ENCODE results near the genes OR4K5, OR11H6, RNASE13 and OR5AU1.

DNA sequence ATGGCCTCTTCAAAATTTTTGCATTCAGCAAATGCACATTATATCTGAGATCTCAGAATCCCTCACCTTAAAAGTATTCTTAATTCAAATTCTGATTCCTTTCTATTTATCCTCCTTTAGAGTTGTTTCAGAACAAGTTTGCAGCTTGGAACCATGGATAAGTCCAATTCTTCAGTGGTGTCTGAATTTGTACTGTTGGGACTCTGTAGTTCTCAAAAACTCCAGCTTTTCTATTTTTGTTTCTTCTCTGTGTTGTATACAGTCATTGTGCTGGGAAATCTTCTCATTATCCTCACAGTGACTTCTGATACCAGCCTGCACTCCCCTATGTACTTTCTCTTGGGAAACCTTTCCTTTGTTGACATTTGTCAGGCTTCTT lies at the start of gene OR4K5:
Gene OR4K5, plus strand, starts transcription at position 154 of the 379 bp plus-strand sequence.
- PRO-cap = no peak

- PRO-cap = no peak
Observed at GRCh38 chr14:20223549-20223785, at the start of gene OR11H6. OR11H6 (plus strand) TSS chr14:20223710.

DNA sequence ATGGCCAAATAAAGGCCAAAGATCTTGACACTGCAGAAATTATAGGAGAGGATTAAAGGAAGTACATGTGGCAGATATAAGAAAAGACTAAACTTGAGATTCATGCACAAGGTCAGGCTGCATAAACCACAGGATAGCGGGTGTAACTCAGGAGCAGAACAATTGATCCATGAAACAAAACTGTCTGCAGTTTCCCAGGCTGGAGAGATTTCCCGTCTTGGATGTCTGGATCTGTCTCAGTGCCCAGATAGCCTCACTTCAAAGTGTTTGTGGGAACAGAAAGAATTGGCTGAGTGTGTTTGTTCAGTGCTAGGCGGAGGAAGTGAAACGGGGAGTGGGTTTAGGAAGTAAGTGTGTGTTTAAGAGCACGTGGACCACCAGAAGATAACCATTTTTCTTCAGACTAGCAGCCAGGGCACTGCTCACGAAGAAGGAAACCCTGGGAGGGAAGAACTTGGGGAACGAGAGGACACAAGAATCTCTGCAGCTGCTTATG lies 34.7 kb downstream of the PNP start:
- PRO-cap = no peak

DNA sequence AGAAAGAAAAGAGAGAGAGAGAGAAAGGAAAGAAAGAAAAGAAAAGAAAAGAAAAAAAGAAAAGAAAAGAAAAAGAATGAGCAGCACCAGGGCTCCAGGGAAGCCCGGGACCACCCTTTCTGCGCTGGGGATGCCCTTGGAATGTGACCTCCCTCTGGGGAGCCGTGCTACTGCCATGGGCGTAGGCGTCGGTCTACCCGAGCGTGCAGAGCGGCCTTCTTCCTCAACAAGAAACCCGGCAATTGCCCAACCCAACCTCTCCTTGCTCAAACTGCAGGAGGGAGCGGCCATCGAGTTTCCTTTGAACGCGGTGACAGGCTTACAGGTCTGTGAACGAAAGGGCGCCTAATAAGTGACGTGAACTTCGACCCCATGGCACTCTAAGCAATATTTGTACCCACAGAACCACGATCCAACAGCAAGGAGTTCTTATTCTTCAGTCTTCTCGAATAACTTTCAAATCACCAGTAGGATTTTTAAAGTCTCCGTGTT lies 16.8 kb downstream of the OR6S1 start:
- PRO-cap = no peak

GRCh38 chr14:20631901-20632704 lies 9.4 kb downstream of the OR6S1 start:
- PRO-cap = unidirectional peak, plus-strand start at chr14:20632309

DNA sequence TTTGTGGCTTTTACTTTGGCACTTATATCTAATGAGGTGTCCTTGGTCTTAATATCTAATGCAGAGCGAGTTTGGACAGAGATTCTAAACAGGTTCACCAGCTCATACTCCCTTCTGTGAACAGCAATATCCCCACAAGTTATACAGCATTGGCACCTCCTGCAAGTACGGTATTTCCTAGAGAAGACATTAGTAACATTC lies 2.3 kb downstream of the ANG start:
- PRO-cap = no peak

- PRO-cap = no peak
Observed at GRCh38 chr14:20802398-20802728, 281 bp downstream of the RNASE1 start.

DNA sequence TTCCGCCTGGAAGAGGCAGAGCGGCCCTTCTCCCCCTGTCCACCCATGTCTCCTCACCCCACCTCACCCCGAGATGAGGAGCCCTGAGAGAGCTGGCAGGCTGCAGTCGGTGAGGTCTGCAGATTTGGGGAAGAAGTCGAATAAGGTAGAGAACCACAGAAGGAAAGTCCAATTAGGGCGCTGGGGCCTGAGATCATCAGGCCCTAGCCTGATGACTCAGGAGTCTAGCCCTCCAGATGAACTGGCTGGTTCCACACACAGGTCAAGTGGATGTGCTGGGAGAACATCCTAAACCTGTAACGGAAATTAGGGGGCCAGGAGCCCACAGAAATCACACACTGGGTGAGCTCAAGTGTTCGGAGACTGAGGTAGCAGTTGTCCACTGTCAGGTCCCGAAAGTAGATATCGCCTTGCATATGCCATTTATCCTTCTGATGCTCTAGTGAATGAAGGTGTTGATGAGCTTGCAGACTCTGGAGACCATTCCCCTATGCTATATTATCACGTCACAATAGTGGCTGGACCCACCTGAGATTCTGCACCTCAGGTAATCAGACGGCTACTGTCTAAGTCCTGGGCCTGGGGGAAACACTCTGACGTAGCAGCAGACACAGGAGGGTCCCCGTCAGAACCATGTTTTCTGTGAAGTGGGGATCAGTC lies 930 bp upstream of the METTL17 start:
- PRO-cap = no peak

- PRO-cap = no peak
Observed at GRCh38 chr14:21034733-21035057, at the start of gene RNASE13. RNASE13 (minus strand) TSS chr14:21034807.

DNA sequence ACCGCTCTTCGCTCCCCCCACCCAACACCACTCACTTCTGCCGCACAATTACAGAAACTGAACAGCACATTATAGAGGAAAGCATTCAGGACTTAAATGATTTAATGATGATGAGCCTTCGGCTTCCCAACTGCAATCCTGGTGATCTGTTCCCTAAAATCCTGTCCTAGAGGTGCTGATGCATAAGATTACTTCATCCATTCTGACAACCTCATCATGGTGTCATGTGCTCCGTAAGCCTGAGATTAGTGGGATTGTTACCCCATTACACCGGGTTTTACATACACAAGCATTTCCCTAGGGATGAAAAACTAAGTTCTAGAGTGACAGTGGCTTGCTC lies 2.5 kb upstream of the RNASE13 start:
- PRO-cap = no peak

DNA sequence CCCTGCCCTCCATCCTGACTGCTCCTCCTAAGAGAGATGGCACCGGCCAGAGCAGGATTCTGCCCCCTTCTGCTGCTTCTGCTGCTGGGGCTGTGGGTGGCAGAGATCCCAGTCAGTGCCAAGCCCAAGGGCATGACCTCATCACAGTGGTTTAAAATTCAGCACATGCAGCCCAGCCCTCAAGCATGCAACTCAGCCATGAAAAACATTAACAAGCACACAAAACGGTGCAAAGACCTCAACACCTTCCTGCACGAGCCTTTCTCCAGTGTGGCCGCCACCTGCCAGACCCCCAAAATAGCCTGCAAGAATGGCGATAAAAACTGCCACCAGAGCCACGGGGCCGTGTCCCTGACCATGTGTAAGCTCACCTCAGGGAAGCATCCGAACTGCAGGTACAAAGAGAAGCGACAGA lies 802 bp downstream of the RNASE7 start:
- PRO-cap = no peak

GRCh38 chr14:21055525-21056206 lies 2.0 kb upstream of the RNASE8 start:
- PRO-cap = no peak

GRCh38 chr14:21072045-21072695 lies 2.1 kb downstream of the ARHGEF40 start:
- PRO-cap = no peak

GRCh38 chr14:21097863-21098237 lies 605 bp downstream of the ZNF219 start:
- PRO-cap = bidirectional peak, plus-strand start at chr14:21097916, minus-strand start at chr14:21097981

DNA sequence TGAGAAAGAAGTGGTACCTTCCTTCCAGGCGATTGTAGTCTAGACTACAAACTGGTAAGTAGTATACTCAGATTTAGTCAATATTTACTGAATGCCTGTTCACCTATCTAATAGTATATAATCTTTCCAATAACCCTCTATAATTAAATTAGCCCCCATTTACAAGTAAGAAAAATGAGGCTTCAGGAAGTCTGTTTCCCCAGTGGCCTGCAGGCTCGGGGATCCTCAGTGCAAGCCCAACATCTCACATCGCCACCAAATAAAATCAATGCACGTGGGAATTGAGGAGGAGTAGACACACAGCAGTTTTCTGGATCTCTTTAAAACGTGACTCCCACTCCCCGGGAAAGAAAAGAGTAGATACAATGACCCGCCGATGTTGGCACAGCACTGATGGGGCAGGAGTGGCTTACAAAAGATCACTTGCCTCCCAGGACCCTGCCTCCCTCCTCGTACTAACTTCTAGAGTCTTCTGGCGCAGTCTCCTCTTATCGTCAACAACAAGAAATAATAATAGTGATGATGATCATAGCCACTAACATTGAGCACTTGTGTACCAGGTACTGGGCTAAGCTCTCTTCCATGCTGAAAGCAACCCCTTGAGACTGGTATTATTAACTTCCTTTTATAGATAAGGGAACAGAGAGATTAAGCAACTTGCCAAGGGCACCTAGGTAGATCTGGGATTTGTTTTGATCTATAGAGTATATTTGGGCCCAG lies 850 bp upstream of the ZNF219 start:
- PRO-cap = no peak

- PRO-cap = no peak
Observed at GRCh38 chr14:21155950-21156356, at the start of gene OR5AU1. OR5AU1 (minus strand) TSS chr14:21156063.

DNA sequence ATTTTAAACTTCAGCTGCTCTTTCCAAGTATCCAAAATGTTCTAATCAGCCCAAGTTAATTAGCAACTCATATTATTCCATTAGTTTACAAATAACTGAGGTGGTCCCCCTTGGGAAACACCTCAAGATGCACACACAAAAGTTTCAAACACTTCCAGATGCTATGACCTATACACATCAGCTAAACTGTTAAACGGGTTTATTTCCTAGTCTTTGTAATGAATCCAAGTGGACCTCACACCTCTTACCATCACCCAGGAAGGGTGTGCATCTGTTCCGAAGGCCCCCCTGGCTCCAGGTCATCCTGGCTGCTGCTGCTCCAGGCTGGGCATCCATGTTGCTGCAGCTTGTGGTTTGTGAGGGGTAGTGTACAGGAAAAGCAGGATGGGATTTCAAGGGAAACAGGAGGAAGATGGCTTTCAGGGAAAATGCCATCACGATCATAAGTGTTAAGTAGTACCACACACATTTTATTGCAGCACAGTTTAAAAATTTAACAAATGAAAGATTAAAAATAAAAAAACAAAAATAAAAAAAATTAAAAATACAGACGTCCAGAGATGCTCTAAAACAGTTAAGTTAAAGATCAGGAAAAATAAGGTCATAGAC lies 6.8 kb downstream of the HNRNPC start:
- PRO-cap = no peak

DNA sequence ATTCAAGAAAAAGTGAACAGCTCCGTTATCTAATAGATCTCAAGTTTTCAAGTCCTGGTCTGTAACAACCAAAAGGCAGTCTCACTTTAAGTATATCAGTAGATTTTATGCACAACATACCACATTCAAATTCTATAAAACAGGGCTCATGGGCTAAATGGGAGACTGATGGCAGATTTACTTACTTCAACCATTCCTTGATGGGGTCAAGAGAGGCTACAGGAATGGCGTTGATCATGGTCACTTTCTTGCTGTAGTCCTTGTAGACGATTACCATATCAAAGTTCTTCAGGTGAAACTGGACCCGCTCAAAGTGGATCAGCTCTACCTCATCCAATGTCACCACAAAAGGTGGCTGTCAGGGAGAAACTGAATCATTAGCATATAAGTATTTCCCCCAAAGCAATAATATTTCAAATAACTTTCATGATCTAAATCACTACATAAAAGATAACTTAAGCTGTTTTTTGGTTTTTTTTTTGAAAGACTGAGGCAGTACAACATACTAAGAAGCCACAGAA lies 26.7 kb downstream of the SUPT16H start:
- PRO-cap = no peak

DNA sequence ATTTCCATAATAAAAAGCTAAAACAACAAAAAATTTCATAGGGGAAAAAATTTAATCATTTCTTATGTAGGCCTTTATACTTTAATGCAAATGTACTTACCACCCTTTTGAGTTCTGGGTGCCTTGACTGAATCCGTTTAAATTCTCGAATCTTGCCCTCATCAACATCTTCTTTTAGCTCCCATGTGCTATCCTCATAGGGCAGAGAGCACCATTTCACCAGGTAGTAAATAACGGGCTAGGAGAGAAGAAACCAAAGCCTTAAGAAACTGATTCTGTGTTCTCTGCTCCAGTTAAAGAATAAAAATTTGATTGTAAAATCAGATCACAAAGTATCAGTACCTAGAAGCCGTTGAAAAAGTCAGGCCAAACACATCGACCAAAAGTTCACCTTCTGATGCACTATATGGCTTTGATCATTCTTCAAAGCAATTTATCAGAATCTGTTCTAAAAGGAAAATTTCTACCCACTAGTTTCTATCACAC lies 26.0 kb upstream of the SUPT16H start:
- PRO-cap = no peak

DNA sequence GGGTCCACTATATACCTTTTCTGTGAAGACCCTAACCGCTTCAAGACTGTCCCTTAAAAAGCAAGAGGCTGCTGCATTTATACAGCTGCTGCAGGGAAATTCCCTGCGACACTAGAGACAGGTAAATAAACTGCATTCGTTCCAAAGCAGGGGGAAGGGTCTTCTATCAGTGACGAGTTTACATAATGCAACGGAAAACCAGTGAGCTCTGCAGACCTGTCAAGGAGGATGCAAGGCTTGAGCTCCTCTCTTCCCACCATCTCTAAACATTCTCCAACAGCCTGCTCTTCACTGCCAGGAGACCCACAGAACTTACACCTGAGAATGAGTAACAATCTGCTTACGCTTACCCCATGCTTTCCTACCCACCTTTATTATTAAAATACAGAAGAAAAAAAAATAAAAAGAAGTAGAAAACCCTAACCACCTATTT lies 692 bp downstream of the CHD8 start:
- PRO-cap = bidirectional peak, plus-strand start at position 201 of the sequence, minus-strand start at position 50 of the sequence

Data from endodermal cell (in vitro differentiated cells).